HTR-8/SVneo (cell line): ENCODE data around the gene LSP1.

- RRBS: 66% methylated on average over 2 of the region's 23 CpGs
Measured at GRCh38 chr11:1667143-1667893, 29.7 kb upstream of the KRTAP5-6 start.

GRCh38 chr11:1733495-1733842 lies 16.9 kb downstream of the IFITM10 start:
- RRBS: no CpG with 5 or more reads among the region's 7 CpGs

GRCh38 chr11:1780904-1781610 lies 17.3 kb upstream of the CTSD start:
- RRBS: 94% methylated on average over 4 of the region's 18 CpGs

DNA sequence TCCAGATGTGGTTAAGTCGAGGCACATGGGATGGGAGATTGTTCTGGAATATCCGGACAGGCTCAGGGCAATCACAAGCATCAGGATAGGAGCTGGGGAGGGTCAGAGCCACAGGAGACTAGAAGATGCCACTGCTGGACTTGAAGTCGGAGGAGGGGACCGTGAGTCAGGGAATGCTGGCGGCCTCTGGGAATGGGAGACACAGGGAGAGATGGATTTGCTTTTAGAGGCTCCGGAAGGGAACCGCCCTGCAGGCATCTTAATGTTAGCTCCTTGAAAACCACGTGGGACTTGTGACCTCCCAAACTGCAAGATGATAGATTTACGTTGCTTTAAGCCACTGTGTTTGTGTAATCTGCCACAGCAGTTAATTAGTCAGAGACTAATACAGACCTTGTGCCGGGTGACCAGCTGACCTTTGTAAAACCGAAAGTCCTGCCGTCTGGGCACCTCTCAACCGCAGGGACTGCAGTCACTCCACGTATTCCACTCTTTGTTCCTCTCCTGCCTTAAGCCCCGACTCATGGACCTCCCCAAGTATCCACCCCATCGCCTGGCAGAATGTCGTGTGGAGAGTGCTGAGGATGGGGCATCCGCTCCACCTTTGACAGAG lies 19.1 kb upstream of the CTSD start:
- RRBS: 94% methylated on average over 1 of the region's 18 CpGs

DNA sequence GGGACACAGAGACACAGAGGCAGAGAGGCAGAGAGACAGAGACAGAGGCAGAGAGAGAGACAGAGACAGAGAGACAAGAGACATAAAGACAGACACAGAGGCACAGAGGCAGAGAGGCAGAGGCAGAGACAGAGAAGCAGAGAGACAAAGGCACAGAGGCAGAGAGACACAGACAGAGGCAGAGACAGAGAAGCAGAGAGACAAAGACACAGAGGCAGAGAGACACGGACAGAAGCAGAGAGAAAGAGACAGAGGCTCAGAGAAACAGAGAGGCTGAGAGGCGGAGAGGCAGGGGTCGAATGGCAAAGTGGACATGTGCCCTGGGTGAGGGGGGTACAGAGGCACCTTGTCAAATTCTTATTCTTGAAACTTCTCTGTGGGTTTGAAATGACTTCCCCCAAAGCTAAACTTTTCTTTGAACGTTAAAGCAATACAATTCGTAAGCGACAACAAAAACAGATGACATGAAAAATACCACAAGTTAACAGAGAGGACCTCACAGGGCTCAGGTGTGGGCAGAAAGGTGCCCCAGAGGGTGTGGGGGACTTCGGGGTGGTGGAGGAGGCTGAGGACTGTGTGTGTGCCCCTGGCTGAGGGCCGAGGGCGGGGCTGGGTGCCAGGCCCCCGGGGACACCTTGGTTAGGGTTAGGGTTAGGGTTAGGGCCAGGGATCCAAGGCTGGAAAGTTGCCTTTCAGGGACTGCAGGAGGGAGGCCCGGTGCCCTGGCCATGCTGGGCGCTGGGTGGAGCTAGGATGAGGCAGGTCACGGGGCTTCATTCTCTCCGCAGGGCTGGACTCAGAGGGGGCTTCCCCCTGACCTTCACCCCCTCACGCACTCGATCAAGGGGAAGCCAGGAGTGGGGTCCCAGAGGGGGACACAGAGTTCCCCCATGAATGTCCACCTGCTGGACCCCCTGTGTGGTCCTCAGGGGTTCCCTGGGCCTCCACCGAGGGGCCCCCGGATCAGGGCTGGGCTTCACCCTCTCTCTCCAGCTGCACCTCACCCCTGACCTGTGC lies 6.7 kb downstream of the TNNI2 start:
- RRBS: 55% methylated on average over 3 of the region's 18 CpGs

DNA sequence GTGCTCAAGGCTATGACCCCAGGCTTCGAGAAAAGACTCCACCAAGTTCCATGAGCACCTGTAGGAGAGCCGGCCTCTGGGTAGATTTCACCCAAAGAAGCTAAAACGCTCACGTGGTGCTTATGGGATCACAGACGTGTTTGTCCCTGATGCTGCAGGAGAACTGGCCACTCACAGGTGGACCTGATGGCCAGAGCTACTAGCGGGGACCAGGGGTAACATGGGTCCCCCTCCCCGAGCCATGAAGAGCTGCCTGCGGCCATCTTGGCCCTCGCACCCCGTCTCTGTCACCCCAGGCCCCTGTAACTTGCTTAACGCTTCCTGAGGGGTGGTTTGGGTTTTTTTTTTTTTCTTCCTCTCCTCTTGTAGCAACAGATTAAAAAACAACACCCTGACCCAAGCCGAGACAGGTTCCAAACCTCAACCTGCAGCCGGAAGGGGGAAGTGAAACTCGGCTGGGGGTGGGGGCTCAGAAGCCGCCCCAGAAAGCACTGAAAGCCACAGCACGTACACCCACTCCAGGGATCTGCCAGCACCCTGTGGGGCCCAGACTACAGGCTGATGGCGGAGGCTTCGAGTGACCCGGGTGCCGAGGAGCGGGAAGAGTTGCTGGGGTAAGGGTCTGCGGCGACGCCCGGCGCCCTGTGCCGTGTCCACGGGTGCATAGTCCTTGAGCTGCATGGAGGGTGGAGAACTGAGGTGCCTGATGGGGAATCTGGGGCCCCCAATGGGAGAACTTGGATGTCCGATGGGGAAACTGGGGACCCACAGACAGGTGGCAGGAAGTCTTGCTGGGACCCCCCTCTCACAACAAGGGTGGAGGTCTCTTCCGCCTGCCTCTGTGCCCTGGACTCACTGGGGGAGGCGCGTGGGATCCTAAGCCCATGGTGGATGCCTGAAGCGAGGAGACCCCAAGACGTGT lies at the start of gene LSP1:
Gene LSP1 (plus strand): TSS at position 501 of the 922 bp plus-strand sequence.
- RRBS: 93% methylated on average over 7 of the region's 34 CpGs

- RRBS: no CpG with 5 or more reads among the region's 17 CpGs
Measured at GRCh38 chr11:1858143-1858751, 5.4 kb downstream of the LSP1 start.

DNA sequence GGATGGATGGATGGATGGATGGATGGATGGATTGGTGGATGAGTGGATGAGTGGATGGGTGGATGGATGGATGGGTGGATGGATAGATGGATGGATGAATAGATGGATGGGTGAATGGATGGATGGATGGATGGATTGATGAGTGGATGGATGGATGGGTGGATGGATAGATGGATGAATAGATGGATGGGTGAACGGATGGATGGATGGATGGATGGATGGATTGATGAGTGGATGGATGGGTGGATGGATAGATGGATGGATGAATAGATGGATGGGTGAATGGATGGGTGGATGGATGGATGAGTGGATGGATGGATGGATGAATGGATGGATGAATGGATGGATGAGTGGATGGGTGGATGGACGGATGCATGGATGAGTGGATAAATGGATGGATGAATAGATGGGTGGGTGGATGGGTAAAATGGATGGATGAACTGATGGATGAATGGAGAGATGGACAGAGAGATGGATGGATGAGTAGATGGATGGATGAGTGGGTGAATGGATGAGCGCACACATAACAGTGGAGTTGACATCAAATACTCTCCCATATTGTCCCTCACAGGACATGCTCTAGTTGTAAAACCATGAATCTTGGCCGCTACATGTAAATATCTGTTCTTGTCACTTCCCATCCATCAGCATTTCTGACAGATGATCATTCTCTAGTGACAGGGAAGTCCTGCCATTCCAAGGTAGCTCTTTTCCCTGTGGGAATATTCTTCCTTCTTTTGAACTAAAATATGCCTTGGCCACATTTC lies 9.0 kb downstream of the LSP1 start:
- RRBS: no CpG with 5 or more reads among the region's 4 CpGs

GRCh38 chr11:1865304-1865643 lies 12.4 kb downstream of the LSP1 start:
- RRBS: 89% methylated on average over 1 of the region's 18 CpGs

DNA sequence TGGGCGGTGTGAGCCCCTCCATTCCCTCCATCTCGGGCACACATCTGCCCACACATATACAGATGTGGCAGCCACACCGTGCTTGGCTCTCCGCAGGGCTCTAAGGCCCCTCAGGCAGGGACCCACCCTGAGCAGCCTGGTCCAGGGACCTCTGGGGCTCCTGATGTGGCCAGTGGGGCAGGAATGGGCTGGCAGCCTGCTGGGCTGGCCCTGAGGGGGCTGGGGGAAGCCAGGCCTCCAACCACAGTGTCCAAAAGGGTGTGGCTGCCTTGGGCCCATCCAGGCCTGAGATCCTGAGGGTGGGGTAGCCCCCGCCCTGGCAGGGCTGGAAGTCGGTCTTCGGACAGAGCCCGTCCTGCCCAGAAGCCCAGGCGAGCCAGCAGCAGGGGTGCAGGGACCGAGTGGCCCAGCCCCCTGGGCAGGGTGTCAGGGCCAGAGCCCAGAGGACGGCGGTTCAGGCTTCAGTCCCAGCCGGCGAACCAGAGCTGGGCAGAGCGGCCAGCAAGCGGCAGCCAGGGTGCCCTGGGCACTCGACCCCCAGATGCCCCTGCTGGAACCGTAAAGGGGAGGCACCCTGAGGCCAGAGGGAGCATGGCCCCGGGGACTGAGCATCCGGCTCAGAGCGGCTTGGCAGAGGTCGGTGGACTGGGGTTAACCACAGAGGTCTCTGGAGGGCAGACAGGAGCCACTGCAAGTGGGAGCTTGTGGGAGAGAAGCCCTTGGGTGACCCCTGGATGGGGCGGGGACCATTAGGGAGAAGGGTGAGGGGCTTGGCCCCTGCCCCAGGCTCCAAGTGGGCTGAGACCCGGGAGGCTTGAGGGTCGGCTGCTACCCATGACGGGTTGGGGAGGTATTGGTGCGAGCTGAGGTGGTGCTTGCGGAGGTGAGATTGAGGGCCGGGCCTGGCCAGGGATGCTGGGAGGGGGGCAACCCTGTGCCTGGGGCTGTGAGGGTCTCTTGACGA lies 15.7 kb downstream of the LSP1 start:
- RRBS: 80% methylated on average over 9 of the region's 30 CpGs

- RRBS: no CpG with 5 or more reads among the region's 18 CpGs
Measured at GRCh38 chr11:1896828-1897495, 5.3 kb upstream of the PRR33 start.

DNA sequence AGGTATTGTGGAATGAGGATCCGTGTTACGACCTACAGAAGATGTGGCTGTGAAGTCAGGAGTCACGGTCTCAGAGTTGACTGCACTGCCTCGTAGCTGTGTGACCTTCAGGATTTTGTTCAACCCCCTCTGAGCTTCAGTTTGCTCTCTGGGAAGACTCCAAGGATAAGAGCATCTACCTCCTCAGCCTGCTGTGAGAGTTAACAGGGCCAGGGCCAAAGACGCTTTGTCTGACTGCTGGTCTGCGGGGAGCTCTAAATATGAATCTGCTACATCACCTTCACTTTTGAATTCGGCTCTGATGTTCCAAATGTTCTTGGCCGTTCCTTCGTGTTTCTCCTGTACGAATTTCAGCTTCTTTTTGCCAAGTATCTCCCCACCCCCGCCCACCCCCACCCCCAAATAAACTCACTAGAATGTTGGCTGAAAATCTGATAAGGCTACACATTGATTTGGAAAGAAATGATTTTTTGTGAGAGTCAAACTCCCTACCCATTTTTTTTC lies 11.5 kb upstream of the TNNT3 start:
- RRBS: no CpG with 5 or more reads among the region's 11 CpGs

DNA sequence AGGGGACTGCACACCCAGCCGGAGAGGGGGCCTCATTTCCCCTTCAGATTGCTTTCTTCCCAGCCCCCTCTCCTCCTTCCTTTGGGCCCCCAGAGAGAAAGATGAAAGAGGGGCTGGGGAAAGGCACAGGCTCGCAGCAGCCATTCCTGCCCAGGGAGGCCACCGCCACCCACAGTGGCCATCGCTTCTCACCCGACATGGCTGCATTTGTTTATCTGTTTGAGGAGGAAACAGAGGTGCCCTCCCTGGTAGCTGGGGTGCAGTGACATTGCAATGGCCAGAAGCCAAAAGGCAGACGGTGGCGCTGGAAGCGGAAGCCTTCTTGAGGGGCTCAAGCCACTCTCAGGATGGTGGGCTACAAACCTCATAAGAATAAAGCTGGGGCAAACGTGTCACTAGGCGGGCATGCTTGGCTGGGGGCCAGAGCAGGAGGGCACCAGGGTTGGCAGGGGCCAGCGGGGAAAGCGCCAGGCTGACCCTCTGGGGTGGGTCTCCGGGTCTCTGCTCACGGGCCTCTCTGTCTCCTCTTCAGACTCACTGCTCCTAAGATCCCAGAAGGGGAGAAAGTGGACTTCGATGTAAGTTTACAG lies 12.5 kb downstream of the TNNT3 start:
- RRBS: no CpG with 5 or more reads among the region's 15 CpGs

- RRBS: 54% methylated on average over 4 of the region's 35 CpGs
Measured at GRCh38 chr11:2129494-2130360, 9.5 kb downstream of the IGF2 start.

DNA sequence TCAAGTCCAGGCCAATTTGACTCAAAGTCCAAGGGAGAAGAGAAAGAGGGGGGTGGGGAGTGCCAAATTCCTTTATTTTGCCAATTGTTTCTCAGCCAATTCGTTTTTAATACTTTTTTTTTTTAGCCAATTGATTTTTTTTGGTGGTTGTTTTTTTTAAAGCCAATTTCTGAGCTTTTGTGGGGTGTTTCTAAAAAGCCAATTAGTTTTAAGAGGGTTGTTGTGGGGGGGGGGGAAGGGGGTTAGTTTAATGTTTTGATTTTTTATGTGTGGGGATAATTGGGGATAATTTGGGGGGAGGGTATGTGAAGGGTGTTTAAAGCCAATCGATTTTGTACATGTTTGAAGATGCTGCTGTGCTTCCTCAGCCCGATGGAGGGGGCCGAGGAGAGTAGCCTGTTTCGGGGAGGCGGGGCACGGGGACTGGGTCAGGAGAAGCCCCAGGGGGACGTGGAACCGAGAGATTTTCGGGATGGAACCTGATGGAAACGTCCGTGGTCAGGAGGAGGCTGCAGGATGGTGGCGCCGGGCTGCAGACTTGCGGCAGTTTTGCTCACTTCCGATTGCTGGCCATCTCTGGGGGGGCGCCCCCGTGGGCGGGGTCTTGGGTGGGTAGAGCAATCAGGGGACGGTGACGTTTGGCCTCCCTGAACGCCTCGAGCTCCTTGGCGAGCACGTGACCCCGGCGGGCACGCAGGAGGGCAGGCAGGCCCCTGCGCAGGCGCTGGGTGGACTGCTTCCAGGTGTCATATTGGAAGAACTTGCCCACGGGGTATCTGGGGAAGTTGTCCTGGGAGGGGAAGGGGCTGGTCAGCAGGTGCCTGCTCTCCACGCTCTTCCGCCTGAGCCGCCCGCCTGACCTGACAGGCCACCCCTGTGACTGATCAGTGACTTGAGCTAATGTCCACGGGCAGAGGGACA lies 6.5 kb downstream of the IGF2 start:
- RRBS: no CpG with 5 or more reads among the region's 36 CpGs

- RRBS: no CpG with 5 or more reads among the region's 18 CpGs
Measured at GRCh38 chr11:2302823-2303461, 1.1 kb downstream of the TSPAN32 start.

GRCh38 chr11:2367495-2368512 lies 9.3 kb upstream of the CD81 start:
- RRBS: no CpG with 5 or more reads among the region's 15 CpGs

DNA sequence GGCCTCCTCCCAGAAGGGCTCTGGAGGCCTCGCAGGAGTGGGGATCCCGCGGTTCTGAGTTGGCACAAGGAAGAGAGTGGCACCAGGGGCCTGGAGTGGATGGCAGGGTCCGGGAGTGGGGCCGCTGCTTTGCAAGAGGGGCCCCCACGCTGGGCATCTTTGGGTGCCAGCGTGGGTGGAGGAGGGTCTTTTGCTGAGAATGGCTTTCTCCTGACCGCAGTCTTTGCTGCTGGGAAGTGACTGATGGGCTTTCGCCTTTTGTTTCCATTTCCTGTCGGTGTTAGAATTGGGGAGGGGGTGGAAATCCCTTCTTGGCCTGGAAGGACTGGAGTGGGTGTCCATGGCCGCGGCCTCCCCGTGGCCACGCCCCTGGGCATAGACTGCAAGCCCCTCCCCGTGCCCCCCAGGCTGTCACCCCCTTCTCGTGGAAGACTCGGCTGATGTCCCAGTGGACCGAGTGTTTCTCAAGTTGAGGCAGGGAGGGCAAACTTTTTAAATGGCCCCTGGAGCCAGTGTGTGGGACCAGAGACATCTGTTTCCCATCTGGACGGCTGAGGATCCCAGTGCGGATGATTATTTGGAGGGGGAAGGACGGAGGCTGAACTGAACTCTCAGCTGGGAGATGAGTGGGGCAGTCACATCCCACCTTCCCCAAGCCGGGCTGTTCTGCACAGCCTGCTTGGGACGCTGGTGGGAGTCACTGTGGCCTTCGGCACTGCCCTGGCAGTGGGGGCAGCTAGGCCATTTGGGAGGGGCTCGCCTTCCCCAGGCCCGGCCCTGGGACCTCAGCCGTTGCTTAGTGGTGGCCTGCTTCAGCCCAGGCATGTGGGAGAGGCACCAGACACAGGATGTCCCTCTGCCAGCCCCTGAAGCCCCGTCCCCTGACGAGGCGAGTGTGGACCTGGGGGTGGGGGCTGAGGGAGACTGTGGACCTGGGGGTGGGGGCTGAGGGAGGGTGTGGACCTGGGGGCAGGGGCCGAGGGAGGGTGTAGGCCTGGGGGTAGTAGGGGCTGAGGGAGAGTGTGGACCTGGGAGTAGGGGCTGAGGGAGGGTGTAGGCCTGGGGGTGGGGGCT lies 1.5 kb downstream of the CD81 start:
- RRBS: 77% methylated on average over 4 of the region's 31 CpGs

DNA sequence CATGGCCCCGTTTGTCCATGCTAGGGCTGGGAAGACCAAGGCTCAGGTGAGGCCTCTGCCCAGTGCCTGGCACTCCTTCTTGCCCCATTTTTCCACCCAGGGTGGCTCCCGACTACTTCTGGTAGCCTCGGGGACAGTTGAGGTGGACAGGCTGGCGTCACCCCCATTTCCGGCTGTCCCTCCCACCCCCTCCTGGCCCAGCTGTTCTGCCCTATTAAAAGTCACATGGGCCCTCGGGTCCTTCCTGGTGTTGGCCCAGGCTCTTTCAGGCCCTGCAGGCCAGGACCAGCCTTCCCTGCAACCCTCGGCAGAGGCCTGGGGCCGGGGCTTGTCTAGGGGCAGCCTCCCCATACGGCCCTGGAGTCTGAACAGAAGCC lies 9.5 kb downstream of the CD81 start:
- RRBS: no CpG with 5 or more reads among the region's 9 CpGs

- RRBS: no CpG with 5 or more reads among the region's 14 CpGs
Measured at GRCh38 chr11:2390539-2391241, 9.9 kb upstream of the TSSC4 start.